Measurements from ENCODE around the genes ZPBP2 and MED24.

DNA sequence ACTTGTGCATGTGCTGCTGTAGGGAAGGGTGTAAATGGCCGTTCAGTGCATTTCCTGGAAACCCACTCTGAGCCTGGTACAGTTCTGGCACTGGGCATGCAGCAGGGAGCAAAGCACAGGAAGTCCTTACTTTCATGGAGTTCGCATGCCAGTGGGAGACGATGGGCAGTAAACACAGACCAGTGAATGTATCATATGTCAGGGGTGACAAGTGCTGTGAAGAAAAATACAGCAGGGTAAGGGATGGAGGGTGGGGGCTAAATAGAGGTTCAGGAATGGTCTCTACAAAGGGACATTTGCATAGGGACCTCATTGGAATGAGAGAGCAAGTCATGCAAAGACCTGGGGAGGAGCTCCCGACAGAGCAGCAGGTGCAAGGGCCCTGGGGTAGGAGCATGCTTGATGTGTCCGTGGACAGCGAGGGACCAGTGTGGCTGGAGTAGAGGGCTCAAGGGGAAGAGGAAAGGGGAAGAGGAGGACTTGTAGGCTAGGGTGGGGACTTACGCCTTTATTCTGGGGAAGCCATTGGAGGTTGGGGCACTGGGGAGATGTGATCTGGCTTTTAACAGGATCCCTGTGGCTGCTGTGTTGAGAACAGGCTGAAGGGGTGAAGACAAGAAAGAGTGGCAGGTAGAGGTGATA, 5.7 kb downstream of the STARD3 start:
- PRO-cap, result no peak

- PRO-cap, result no peak
Observed at GRCh38 chr17:39678321-39678981, 9.4 kb downstream of the PGAP3 start.

DNA sequence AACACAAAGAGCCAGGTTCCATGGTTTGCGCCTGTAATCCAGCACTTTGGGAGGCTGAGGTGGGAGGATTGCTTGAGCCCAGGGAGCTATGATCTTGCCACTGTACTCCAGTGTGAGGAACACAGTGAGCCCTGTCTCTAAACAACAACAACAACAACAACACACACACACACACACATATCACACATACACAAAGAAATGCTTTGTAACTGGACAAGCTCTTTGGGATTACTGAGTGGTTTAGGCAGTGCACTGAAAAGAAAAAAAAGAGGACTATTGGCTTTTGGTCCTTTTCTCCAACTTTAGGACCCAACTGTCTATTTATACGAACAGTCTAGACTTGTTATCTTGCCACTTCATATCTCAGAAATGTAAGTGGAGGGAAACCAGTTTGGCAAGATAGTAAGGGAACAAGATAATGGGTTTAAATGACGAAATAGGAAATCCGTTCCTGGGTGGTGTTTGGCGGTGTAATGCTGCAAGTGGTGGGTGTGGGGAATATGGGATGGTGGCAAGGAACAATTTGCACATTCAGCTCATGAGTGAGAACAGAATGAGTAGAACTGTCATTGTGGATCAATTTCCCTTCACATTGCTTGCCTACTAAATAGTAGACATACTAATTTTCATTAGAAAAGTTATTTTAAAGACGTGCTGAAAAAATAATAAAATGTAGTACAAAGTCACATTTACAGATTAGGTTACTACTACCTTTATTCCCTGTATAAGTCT, 44.7 kb downstream of the GRB7 start:
- PRO-cap, result no peak

DNA sequence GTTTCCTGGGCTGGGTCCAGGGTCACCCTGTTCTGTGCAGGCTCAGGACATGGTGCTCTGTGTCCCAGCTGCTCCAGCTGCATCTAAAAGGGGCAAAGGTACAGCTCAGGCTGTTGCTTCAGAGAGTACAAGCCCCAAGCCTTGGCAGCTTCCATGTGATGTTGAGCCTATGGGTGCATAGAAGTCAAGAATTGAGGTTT, 40.6 kb downstream of the IKZF3 start:
- PRO-cap, result no peak

DNA sequence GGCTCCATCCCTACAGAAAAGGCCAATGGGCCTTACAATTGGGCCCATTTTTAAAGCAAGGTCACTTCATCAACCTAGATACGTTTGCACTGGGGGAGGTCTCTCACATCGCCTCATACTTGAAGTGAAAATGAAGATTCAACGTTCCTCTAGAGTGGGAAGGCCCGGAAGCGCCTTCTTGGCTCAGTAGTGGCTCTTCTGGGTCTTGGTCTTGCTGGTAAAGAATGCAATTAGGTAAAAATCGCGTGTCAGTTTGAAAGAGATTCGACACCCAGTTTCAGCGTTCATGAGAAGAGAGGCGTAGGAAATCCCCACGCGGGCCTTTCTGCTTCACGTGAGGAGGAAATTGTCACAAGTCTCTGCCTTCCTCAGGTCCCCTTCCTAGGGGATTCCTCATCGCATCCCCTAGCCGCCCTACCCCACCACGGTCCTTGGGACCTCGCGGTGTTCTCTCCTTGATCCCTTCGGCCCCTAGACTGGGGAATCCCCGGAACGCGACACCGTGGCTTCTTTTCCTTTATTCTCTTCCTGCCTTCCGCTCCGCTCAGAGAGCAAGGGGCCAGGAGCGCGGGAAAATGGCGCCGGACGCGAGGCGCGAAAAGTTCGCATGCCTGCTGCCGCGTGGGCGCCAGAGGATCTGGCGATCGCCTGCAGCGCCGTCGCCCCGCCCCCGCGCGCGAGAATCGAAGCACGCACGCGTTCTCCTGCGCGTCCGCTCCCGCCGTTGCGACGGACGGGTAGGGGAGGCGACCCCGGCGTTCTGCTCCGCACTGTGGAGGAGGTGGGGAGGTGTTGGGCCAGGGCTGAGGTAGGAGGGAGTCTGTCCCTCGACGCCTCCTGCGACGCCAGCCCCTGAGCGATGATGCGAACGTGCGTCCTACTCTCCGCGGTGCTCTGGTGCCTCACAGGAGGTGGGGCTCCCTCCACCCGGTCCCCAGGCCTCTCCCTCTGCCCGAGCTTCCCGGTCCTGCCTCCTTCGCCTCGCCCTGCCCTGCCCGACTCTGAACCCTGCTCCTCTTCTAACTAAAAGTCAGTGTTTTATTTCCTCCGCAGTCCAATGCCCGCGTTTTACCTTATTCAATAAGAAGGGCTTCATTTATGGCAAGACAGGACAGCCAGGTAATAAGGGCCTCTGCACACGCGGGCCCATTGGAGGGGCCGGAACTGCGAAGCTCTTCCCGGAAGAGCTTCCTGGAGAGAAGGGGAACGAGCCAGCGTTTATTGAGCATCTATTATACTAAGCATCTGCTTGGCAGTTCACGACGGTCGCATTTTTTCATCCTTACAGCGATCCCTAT, at the start of gene ZPBP2:
ZPBP2 (plus strand) TSS at position 707 of the 1,298 bp plus-strand sequence.
- PRO-cap, result unidirectional peak, minus-strand start at position 609 of the sequence

DNA sequence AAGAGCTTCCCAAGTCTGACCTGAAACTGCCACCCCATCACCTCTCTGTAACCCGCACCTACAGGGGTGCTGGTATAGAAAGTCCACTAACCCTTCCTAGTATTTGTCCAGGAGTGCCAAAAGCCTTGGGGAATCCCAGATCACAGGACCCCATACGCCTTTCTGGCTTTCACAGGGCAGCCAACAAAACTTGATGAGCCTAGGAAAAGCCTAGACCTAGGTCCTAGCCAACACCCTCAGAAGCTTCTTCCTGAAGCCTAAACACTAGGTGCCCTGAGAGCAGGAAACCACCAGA, 1.4 kb downstream of the ORMDL3 start:
- PRO-cap, result no peak

- PRO-cap, result no peak
Observed at GRCh38 chr17:39948949-39949558, 13.8 kb upstream of the GSDMA start.

- PRO-cap, result no peak
Observed at GRCh38 chr17:39950674-39951156, 12.1 kb upstream of the GSDMA start.

- PRO-cap, result no peak
Observed at GRCh38 chr17:39981464-39982110, 980 bp downstream of the PSMD3 start.

GRCh38 chr17:40015049-40015320, 255 bp upstream of the CSF3 start:
- PRO-cap, result no peak

DNA sequence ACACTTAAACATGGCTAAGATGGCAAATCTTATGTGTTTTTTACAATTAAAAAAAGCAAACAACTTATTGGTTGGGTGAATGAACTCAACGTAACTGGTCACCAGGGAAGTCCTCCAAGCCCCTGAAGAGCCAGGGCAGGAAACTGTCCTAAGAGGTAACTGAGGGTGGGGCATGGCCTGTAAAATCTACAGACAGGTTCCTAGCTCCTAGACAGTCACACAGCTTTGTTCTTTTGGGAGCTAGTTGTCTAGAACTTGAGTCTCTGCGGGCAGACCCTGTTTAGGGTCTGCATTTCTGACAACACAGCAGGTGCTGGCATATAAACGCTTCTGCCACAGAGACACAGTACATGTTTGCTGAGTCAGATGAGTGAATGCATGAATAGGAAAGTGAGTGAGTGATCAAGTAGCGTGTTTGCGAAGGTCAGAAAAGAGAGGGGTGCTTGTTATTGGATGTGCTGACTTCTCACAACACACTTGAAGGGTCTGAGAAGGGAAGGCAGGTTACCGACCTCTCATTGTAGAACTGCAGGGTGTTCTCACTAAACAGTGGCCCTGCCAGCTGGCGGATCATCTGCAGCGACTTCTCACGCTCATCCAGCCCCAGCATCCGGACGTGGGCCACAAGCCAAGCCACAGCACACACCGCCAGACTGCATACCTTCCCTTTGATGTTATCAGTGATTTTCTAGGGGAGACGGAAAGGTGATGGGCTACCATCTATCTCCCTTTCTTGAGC, 10.6 kb downstream of the CSF3 start:
- PRO-cap, result no peak

GRCh38 chr17:40054078-40055021, at the start of gene MED24:
Gene MED24, minus strand, starts transcription at chr17:40054408.
- PRO-cap, result bidirectional peak, plus-strand start at chr17:40054612, minus-strand start at chr17:40054405

- PRO-cap, result no peak
Observed at GRCh38 chr17:40062243-40062628, 529 bp upstream of the THRA start.

DNA sequence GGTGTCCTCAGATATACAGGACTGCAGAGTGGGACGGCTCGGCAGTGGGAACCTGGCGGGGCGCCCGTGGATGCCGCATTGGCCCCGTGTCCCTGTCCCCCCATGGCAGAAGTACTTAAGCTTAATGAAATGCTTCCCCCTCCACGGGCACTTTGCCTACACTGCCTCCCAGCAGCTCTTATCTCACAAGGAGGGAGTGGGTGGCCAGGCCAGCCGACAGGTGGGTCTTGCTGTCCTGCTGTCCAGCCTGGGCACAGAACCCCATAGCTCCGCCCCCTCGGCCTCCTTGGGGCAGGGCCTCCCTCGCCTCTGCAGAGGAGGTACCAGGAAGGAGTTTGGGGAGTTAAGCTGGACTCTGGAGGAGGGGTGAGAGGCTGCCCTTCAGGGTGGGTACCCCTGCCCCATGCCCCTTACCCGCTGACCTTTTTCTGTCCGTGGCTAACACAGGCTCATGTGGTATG, 8.6 kb downstream of the THRA start:
- PRO-cap, result bidirectional peak, plus-strand start at position 346 of the sequence, minus-strand start at position 229 of the sequence

GRCh38 chr17:40102770-40103740, 2.7 kb upstream of the NR1D1 start:
- PRO-cap, result no peak

GRCh38 chr17:40106369-40107620, 6.4 kb upstream of the NR1D1 start:
- PRO-cap, result no peak

- PRO-cap, result unidirectional peak, plus-strand start at chr17:40113408
Observed at GRCh38 chr17:40112459-40113525, 9.0 kb upstream of the MSL1 start.

DNA sequence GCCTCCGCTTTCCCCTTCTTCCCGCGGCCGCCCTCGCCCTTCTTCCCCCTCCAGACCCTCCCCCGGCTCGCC, 241 bp upstream of the MSL1 start:
- PRO-cap, result no peak

GRCh38 chr17:40123593-40123711, 1.7 kb downstream of the MSL1 start:
- PRO-cap, result no peak

DNA sequence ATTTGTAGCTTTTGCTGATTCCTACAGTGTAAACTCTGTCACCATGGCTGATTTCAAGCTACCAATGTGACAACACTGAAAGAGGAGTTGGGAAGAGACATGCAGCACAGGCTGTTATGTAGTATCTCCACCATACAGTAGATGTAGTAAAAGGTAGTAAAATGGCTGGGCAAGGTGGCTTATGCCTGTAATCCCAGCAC, 7.9 kb downstream of the RAPGEFL1 start:
- PRO-cap, result no peak